ENCODE measurements around a stretch of chr22.

DNA sequence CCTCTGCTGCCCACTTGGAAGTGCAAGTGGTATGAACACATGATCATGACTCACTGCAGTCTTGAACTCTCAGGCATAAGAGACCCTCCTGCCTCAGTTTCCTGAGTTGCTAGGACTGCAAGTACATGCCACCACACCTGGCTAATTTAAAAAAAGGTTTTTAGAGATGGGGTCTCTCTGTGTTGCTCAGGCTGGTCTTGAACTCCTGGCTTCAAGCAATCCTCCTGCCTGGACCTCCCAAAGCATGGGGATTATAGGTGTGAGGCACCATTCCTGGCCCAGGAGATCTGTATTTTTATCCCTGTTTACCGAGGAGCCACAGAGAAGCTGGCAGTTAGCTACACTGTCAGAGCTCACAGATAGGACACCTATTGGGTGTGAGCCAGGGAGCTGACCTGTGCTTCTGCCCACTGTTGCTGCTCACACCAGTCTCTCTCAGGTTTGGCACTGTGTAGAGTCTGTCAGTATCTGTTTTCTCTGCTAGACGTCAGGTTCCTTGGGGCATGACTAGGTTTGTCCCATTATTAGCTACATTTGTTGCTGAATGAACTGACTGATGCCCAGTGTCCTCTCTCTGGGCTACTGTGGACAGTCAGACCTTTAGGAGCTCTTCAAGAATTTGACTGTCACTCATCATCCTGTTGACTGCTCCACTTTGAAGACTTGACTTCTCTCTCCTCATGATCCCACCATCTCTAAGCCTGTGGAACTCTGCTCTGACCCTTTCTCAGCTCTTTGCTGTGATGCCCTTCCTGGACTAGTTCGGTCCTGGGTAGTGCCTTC lies 17.4 kb downstream of the PPP6R2 start:
- RRBS = no CpG with 5 or more reads among the region's 3 CpGs

DNA sequence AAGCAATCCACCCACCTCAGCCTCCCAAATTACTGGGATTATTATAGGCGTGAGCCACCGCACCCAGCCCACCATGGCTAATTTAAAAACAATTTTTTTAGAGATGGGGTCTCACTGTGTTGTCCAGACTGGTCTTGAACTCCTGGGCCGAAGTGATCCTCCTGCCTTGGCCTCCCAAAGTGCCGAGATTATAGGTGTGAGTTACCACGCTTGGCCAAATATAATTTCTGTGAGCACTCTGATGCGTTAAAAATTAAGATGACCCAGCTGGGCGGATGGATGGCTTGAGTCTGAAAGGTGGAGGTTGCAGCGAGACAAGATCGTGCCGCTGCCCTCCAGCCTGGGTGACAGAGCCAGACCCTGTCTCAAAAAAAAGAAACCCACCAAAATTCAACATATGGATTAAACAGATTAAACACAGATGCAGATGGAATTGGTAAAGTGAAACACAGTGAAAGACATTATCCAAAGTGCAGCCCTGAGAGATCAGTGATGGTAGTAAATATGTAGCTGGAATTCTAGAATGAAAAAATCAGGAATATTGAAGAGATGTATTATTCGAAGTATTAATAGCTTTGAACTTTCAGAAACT lies 30.9 kb downstream of the PPP6R2 start:
- RRBS = no CpG with 5 or more reads among the region's 11 CpGs

- RRBS = no CpG with 5 or more reads among the region's 30 CpGs
Measured at GRCh38 chr22:50443763-50444938, 30.7 kb downstream of the SBF1 start.

DNA sequence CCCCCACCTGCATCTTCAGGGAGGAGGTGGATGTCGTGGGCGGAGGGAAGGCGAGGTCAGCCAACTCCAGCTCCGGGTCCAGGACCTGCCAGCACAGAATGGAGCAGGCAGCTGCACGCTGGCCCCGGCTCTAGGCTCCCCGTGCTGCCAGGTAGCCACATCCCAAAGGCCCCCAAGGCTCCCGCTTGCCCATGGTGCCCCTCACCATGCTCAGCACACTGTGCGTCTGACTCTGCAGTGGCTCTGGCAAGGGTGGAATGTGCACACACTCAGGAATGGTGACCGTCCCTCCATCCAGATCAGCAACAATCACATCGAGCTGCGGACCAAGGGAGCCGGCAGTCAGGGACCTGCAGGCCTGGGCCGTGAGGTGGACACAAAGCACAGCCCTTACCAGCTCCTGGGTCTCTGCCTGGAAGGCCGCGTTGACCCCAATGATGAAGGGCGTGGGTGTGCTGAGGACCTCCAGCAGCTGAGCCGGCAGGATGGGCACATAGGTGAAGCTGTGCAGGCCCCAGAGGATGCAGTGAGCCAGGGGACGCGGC lies 9.0 kb downstream of the SBF1 start:
- RRBS = 98% methylated on average over 3 of the region's 20 CpGs

DNA sequence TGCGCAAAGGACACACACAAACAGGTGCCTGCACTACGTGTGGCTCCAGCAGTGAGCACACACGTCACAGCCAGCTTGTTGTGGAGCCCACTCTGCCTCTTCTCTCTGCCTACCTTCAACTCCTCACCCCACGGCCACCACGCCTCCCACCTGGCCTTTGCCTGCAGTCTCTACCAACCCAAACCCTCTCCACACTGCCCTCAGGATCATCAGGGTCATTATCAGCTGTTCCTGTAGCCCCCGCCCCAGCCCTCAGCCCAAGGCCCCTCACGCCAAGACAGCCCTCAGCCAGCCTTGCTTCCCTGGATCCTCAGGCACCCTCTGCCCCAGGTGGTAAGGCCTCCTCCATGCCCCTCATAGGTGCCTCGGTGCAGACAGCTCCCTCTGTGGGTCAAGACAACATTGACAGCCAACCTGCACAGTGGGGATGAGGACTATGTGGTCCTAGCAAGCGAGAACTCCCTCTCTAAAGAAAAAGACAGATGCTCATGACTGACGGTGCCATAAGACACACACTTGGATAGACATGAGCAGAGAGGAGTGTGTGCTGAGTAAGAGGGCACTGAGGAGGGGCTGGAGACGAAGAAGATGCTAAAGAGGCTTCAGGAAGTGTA lies 1.7 kb downstream of the SBF1 start:
- RRBS = no CpG with 5 or more reads among the region's 11 CpGs

DNA sequence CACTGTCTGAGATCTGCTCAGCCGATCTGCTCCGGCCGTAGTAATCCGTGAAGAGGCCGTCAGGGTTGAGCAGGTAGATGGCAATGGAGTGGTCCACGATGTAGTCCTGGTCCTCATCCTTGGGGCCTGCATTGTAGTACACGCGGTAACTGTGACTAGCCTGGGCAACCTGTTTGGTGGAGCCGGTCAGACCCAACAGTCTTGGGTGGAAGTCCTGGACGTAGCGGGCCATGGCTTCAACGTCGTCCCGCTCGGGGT lies 1.8 kb downstream of the SCO2 start:
- RRBS = no CpG with 5 or more reads among the region's 15 CpGs

DNA sequence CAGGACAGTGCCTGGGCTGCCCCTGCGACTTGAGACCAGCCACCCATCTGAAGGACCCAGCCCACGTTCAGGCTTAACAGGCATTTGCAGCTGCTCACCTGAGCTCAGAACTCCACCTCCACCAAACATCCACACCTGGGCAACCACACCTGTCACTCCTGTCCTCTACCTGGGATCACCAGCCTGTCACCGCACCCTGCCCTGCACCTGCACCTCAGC lies 1.0 kb downstream of the SCO2 start:
- RRBS = no CpG with 5 or more reads among the region's 3 CpGs

- RRBS = no CpG with 5 or more reads among the region's 27 CpGs
Measured at GRCh38 chr22:50526762-50527537, 1.6 kb upstream of the SCO2 start.

DNA sequence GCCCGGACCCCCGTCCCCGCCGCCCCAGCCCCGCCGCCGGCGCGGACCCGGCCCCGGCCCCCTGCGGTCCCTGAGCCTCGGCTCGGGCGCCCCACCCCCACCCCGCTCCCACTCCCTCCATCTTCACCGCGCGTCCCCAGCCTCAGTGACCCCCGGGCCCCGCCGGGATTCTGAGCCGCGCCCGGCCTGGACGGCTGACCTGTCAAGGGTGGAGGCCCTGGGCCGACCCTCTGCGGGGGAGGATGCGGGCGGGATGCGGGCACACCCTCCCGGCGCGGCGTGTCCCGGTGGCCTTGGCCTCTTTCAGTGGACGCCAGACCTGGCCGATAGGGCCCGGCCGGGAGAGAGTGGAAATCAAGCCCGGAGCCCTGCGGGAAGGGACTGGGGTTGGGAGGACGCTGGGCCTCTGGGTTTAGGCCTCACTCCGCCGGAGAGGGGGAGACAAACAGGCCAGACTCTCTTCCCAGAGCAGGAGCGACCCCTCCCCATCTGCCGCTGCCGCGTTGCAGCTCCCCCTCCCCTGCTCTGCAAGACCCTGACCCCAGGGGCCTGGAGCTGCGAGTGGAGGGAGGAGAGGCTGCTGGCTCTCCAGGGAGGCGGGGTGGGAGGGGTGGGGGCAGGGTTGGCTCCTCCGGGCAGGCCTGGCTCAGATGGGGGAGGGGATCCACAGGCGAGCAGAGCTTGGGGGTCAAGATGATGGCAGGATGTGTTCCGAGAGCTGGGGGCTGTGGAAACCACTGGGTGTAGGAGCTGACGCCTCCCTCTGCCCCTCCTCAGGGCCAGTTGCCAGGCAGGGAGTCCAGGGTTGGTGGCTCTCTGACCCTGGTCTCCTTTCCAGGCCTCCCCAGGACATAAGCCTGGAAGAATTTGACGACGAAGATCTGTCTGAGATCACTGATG lies 608 bp downstream of the MAPK8IP2 start:
- RRBS = 11% methylated on average over 19 of the region's 57 CpGs

DNA sequence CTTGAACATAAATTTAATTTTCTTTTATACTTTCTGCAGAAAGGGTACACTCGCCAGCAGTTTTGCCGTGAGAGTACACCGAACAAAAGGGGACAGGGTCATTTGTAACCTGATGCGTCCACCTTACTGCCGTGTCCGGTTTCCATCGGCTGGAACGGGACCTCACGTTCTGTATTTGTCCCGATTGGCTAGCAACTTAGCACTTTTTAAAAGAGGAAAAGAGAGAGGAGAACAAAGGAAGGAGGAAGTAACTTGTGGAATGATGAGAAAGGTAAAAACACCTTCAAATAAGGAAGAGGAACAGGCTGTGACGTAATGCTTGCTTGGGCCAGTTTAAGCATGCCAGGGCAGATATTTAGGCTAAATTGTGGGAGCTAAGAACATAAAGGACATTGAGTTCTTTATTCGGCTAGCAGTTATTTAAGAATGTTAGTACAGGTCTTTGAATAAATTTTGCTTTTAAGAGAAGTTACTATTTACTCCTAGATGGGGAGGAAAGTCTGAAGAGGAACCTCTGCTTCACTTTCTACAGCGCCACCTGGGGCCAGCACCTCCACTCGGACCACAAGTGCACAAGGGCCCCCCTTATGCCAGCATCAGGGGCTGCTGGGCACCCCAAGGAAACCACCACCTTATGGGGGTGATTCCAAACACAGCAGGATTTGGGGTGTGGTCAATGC lies 5.9 kb downstream of the ARSA start:
- RRBS = no CpG with 5 or more reads among the region's 14 CpGs

DNA sequence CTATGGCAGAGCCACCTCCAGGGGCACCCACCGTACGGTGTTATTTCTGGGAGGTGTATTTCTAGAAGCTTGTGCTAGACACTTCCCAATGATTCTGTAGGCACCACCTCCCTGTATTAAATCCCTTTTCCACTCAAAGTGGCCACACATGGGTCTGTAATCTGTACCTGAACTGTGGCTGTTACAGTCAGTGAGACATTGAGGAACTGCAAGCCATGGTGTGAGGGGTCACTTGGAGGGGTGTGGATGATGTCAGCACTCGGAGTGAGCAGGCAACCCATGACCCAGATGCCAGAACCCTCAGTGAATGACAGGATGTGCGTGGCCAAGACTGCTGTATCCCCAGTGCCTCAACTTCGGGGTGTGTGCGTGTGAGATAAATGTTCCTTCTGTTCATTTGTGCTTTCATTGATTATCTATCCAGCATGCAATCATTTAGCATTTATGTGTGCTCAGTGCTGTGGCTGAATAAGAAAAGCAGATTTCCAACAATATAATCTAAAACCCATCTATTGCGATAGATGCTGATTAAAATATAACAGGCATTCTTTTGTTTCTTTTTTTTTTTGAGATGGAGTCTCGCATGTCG lies 30.0 kb upstream of the ARSA start:
- RRBS = no CpG with 5 or more reads among the region's 9 CpGs

- RRBS = 81% methylated on average over 1 of the region's 6 CpGs
Measured at GRCh38 chr22:50700576-50700776, 37.5 kb upstream of the ACR start.

- RRBS = no CpG with 5 or more reads among the region's 5 CpGs
Measured at GRCh38 chr22:50708752-50709258, 29.2 kb upstream of the ACR start.

GRCh38 chr22:50734295-50734619 lies 3.7 kb upstream of the ACR start:
- RRBS = no CpG with 5 or more reads among the region's 9 CpGs